AG04449 (cell line): ENCODE measurements around the gene FYN.

DNA sequence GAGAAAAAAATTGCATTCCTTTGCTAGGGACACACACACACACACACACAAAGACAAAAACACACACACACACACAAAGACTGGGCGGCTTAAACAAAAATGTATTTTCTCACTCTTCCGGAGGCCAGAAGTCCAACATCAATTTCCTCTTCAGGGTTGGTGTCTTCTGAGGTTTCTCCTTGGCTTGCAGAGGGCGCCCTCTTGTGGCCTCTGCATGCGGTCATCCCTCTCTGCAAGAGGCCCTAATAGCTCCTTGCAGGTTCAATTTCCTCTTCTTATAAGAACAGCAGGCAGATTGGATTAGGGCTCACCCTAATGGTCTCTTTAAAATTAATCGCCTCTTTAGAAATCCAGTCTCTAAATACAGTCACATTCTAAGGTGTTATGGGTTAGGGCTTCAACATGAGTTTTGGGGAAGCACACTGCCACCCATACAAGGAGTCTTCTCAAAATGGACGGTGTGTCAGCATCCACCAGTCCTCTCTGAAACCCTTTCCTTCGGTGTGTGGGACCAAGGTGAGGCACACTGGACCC lies 61.4 kb downstream of the GPR6 start:
- RRBS, result no CpG with 5 or more reads among the region's 7 CpGs

- RRBS, result 64% methylated on average over 2 of the region's 24 CpGs
Measured at GRCh38 chr6:110356424-110357210, 1.5 kb downstream of the METTL24 start.

- RRBS, result no CpG with 5 or more reads among the region's 9 CpGs
Measured at GRCh38 chr6:110543184-110543742, 66.8 kb upstream of the SLC22A16 start.

GRCh38 chr6:110544578-110545047 lies 68.2 kb upstream of the SLC22A16 start:
- RRBS, result no CpG with 5 or more reads among the region's 7 CpGs

- RRBS, result no CpG with 5 or more reads among the region's 1 CpG
Measured at GRCh38 chr6:110746542-110747085, 68.7 kb downstream of the CDK19 start.

DNA sequence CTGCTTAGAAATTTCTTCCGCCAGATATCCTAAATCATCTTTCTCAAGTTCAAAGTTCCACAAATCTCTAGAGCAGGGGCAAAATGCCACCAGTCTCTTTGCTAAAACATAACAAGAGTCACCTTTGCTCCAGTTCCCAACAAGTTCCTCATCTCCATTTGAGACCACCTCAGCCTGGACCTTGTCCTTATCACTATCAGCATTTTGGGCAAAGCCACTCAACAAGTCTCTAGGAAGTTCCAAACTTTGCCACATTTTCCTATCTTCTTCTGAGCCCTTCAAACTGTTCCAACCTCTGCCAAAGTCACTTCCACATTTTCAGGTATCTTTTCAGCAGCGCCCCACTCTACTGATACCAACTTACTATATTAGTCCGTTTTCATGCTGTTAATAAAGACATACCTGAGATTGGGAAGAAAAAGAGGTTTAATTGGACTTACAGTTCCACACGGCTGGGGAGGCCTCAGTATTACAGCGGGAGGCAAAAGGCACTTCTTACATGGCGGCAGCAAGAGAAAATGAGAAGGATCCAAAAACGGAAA lies 43.4 kb downstream of the CDK19 start:
- RRBS, result no CpG with 5 or more reads among the region's 7 CpGs

GRCh38 chr6:110874866-110875513 lies 405 bp downstream of the AMD1 start:
- RRBS, result 2% methylated on average over 23 of the region's 55 CpGs

DNA sequence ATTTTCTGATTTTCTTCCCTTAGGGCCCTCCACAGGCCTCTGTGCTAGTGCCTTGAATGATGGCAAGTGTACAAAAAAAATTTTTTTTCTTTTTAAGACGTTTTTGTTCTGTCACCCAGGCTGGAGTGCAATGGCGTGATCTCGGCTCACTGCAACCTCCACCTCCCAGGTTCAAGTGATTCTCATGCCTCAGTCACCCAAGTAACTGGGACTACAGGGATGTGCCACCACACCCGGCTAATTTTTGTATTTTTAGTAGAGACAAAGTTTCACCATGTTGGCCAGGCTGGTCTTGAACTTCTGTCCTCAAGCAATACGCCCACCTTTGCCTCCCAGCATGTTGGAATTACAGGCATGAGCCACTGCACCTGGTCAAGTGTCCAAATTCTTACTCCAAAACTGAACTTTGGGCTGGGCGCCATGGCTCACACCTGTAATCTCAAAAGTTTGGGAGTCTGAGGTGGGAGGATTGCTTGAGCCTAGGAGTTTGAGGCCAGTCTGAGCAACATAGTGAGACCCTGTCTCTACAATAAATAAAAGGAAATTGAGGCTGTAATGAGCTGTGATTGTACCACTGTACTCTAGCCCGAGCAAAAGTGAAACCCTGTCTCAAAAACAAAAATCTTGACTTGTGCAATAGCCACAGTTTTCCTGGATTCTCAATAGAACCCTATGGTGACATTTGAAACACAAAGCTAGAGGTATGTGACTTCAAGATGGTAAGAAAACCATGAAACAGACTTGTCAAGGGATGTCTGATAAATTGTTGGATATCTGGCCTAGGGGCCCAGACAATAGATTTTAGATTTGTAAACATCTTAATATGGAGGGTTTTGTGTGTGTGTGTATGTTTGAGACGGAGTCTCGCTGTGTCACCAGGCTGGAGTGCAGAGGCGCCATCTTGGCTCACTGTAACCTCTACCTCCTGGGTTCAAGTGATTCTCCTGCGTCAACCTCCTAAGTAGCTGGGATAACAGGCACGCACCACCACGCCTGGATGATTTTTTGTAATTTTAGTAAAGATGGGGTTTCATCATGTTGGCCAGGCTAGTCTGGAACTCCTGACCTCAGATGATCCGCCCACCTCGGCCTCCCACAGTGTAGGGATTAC lies 22.4 kb downstream of the AMD1 start:
- RRBS, result no CpG with 5 or more reads among the region's 15 CpGs

DNA sequence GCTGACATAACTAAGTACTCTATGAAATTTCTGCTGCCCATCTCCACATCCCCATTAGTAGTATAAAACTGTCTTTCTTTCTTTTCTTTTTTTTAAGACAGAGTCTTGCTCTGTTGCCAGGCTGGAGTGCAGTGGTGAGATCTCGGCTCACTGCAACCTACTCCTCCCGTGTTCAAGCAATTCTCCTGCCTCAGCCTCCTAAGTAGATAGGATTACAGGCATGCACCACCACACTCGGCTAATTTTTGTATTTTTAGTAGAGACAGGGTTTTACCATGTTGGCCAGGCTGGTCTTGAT lies 28.3 kb upstream of the GTF3C6 start:
- RRBS, result no CpG with 5 or more reads among the region's 3 CpGs

DNA sequence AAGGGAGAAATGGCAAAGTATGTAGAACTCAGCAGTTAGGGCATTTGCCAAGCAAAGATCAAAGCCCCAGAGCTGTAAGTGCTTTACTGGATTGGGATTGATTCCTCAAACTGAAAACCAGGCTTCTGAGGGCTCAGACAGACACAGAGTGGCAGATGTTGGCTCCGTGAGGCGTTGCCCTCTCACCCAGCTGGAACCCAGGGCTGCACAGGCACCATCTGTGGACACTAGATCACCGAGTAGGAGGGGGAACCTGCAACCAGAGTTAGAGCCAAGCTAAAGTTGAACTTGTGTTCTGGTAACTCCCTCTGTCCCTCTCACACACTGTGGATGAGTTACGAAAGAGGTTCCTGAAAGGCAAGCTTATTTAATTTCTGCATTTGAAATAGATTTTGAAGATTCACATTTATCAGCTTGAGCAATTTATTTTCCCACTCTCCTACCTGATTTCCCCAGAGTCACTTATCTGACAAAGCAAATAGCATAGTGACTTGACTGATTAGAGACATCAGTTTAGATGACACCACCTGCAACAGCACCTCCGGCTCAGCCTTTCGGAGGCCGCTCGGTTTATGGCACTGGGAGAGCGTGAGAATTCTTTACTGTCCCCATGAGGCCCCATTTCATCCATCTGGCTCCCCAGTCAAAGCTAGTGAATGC lies 48.3 kb downstream of the RPF2 start:
- RRBS, result no CpG with 5 or more reads among the region's 9 CpGs

- RRBS, result no CpG with 5 or more reads among the region's 3 CpGs
Measured at GRCh38 chr6:111126850-111127232, 39.5 kb downstream of the SLC16A10 start.

DNA sequence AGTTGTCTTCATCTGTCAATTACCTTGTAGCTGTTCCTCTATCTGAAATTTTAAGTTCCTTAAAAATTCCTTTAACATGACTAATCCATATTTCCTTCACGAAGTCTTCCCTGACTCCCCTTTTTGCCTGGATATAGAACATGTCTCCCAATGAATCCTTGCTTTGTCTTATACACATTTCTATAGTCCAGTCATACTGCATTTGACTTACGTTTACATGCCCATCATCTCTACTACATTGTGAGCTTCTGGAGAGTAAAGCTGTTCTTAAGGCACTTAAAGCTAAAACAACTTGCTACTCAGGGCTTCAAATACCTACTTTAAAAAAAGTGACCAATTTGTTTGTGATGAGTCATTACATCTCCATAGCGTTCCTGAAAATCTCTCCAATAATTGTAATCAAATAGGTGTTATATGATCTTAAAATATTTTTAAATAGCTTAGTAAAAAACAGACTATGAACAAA lies 4.9 kb downstream of the REV3L start:
- RRBS, result no CpG with 5 or more reads among the region's 3 CpGs

DNA sequence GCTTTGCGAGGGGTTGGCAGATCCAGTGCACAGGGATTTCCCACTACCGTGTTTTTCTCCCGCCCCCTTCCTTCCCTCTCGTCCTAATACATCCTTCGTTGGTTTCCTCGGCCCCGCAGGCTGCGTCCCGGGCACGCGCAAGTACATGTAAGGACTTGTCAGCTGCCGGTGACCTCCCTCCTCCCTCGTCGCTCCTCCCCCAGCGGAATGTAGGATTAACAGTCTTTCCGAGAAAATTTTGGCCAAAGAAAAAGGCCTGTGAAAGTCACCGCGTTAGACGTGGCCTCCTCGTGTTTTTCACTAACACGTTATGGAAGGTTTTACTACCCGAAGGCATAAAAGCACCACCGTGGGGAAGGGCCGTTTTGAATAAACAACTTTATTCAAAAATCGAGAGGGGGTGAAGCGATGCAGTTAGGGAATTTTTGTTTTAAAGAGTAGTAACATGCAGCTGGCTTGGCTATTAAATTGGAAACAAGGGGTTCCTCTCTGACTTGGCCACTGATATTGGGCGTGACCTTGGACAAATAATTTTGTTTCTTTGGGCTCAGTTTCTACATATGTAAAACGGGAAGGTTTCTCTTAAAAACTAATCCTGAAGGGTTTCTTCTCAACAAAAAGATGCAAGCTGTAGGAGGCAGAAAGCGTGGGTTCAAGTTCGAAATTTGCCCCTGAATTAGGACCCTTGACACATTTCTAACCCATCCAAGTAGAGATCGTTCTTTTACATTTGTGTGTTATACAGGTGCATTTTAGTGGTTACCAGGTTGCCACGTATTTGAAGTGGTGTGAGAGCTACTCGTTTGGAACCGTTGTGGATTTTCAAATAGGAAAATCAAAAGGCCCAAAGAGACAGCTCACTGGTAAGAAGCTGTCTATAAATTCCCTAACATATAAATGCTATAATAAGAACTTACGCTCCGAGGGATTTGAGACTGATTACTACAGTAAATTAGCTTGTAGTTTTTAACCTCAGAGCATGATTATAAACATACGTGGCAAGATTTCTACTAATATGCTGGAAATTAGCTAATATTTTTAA lies 1.3 kb upstream of the REV3L start:
- RRBS, result no CpG with 5 or more reads among the region's 37 CpGs

DNA sequence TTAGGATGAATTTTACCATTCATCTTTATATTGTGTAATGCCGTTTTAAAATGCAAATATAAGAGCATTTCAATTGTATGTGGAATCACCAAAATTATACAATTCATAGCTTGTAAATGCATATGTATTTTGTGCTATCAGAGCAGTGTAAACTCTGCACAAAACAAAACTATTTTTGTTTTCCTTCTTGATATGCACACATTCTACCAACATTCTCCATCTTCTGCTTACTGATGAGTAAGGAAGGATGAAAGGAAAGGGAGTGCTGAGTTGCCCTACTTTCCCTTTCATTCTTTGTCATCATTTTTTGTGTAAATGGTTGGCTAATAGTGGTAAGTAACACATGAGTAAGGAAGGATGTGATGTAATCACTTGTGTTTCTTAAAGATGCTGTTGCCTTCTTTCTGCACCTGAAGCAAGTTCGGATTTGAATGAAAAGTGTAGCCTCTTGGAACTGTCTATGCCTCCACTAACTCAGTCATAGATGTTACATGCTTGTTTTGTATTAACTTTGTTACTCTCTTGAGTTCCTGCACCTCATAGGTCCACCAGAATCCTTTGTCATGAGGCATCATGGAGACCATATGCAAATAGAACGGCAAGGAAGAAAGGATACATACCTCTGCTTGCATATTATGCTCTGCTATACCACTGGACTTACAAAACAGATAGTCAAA lies 4.7 kb upstream of the REV3L start:
- RRBS, result no CpG with 5 or more reads among the region's 3 CpGs

DNA sequence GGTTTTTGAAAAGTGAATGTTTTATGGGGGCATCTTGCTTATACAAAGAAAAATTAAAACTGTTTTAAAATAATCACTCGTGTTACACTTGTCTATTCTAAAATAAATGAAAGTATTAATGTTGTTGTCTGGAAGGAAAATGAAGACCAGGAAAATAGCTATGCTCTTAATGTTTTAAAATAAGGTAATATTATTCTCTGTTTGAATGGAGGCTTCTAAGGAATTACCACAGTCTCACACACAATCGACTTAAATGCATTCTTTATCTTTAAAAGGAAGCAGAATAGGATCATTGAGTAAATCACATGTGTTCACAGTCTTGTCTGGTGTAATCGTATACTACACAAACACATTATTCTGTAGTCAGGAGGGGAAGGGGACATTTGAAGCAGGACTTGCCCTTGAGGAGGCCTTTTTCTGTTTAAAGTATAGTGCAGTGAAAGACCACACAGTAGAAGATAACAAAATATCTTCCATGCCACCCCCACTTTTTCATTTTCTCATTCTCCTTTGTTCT lies 20.6 kb upstream of the REV3L start:
- RRBS, result no CpG with 5 or more reads among the region's 3 CpGs

- RRBS, result 27% methylated on average over 4 of the region's 17 CpGs
Measured at GRCh38 chr6:111591099-111592186, 14.2 kb downstream of the TRAF3IP2 start.

- RRBS, result no CpG with 5 or more reads among the region's 6 CpGs
Measured at GRCh38 chr6:111608952-111609434, 3.3 kb upstream of the TRAF3IP2 start.

DNA sequence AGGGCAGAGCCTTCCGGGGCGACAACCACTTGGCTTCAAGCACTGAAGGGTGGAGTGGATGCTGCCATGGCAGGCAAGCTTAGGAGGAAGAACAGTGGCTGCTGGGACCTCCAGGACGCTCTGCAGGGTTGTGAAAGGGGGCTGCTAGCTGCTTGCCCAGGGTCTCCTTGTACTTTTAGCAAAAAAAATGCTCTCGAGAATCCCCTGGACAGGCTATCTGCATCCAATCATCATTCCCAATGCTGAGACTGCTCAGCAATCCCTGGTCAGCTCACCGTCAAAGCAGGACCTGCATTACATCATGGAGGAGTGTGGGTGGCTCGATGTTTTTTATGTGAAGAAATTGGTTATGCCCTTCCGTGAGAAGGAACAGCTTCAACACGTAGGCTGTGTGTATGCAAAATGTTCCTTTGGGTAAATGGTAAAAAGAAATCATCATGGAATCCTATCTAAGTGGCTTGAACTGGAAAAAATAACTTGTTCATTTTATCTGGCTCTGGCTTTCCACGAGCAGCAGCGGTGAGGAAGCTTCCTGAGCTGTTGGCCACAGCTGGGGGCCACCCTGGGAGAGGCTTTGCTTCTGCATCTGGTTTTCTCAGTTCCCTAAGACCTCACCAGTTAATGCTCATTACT lies 111.5 kb downstream of the FYN start:
- RRBS, result no CpG with 5 or more reads among the region's 10 CpGs

- RRBS, result 79% methylated on average over 1 of the region's 11 CpGs
Measured at GRCh38 chr6:111793669-111794302, 79.5 kb downstream of the FYN start.

DNA sequence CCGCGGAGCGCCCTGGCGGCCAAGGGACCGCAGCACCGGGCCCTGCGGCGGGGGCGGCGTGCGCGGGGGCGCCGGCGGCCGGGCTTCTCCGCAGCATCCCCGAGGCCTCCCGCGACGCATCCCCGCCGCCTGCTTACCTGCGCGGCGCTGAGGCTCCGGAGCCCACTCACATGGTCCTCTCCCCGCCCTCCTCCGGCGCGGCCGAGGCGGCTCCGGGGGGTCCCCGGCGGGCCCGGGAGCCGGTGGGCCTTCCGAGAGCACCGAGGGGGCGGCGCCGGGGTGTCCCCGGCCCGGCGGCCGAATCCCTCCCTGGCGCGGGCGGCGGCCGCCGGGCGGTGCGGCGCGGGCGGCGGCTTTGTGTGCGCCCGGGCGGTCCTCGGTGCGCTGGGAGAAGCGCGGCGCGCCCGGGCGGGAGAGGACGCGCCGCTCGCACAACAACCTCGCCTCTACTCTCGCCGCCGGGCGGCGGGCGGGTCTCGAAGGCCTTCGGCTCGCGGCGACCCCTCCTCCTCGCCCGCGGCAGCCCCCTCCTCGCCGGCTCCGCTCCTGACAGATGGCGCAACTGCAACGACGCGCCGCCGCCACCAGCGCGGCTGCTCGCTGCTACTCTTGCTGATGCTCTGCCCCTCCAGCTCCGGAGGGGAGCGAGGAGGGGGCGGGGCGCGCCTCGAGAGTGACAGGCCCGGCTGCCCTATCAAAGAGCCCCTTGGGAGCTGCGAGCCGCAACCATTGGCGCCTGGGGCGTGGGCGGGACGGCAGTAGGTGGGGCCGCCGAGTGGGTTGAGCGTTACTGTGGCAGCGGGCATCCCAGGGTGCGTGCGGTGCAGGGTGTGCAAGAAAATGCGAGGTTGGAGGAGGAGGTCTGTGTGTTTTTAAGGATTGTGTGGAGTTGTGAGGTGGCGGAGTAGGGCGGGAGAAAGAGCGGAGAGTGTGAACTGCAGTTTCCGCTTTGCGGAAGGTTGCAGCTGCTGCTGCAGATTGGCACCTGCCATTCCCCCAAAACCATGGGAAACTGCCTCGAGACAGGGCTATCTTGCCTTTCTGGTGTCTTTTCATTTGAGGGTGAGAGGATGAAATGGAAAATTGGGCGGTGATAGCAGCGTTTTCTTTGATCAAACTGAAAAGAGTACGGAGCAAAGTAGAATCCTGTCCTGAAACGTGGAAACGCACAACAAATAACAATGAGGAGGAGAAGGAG lies at the start of gene FYN:
Gene FYN, minus strand, starts transcription at position 622 of the 1,198 bp plus-strand sequence.
- RRBS, result 2% methylated on average over 76 of the region's 132 CpGs